Measurements from ENCODE around the genes CENPH, MRPS36 and CCDC125.

DNA sequence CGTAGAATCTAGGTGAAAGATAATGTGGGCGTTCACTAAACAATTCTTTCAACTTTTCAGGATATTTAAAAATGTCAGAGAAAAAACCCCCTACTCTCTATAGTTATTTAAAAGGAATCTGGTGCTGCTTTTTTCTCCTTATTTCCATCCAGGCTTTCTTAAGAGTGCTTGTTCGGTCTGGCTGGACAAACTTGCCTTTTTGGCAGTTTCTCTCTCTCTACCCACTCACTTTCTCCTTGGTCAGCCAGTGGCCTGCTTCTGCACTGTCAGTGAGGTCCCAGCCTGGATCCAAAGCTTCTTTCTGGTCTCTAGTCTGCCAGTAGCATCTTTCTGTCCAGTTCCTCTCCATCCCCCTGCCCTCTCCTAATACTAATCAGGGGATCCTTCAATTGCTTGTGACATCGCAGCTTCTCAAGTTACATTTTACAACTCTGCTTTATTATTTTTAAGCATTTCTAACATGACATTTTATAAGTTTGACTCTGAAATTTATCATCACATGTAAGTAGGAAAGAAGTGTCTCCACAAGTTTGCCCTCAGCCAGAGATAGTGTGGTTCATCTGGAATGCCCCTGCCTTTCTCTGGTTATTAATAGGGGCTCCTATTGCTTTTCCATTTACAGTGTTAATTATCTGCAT lies 50.4 kb downstream of the PIK3R1 start:
- PRO-cap: no peak

GRCh38 chr5:68342766-68343248 lies 127.3 kb downstream of the PIK3R1 start:
- PRO-cap: no peak

DNA sequence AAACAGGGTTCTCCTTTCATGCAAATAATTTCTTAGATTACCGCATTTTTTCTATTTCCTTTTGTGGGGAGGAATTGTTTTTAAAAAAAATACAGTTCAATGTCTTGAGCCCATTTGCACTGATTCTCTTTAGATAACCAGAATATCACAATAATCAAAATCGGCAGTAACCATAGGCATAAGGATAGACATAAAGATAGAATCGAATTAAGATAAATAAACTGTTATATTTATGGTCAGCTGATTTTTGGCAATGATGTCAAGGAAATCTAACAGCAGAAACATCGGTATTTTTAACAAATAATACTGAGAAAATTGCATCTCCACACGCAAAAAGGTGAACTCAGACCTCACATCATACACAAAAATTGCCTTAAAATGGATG lies 325.5 kb downstream of the PIK3R1 start:
- PRO-cap: no peak

DNA sequence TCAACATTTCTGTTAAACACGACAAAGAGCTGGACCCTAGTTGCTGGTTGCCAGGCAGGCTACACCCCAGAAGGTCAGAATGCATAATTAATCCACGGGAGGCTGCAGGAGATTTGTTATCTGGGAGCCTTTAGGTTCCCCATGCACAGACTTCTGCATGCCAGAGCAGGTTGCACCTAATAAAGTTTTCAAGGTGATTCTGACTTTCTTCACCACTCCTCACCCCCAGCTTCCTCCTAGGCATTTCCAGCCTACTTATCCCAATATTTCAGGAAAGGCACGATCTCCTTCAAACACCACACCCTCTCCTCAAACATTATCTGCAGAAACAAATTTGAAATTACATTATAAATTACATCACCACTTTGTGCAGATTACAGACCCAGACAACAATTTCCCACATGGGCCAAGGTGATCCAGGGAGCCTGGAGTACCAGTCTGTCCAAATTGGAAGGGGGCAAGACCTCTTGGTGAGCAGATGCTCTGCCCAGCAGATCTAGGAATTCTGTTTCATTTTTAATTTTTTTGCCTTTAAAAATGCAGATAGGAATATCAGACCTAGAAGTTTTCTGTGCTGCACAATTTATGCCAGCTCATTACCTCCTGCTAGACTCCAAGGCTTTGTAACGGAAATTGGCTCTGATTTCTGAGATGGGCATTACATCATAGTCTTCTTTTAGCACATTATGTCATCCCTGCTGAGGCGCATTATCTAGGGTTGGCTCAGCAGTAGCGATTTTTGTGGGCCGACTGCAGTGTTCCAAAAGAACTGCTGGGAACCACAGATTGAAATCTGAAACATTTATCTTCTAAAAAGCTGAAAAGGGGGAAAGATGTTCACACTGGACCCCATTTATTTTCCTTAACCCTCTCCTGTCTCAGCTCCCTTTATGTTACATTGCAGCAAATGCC lies 363.3 kb upstream of the SLC30A5 start:
- PRO-cap: no peak

GRCh38 chr5:69188700-69189982 lies at the start of gene CENPH:
CENPH (plus strand) TSS chr5:69189583.
- PRO-cap: bidirectional peak, plus-strand start at chr5:69189215, minus-strand start at chr5:69189090; bidirectional peak, plus-strand start at chr5:69189533, minus-strand start at chr5:69189448; bidirectional peak, plus-strand start at chr5:69189836, minus-strand start at chr5:69189803

DNA sequence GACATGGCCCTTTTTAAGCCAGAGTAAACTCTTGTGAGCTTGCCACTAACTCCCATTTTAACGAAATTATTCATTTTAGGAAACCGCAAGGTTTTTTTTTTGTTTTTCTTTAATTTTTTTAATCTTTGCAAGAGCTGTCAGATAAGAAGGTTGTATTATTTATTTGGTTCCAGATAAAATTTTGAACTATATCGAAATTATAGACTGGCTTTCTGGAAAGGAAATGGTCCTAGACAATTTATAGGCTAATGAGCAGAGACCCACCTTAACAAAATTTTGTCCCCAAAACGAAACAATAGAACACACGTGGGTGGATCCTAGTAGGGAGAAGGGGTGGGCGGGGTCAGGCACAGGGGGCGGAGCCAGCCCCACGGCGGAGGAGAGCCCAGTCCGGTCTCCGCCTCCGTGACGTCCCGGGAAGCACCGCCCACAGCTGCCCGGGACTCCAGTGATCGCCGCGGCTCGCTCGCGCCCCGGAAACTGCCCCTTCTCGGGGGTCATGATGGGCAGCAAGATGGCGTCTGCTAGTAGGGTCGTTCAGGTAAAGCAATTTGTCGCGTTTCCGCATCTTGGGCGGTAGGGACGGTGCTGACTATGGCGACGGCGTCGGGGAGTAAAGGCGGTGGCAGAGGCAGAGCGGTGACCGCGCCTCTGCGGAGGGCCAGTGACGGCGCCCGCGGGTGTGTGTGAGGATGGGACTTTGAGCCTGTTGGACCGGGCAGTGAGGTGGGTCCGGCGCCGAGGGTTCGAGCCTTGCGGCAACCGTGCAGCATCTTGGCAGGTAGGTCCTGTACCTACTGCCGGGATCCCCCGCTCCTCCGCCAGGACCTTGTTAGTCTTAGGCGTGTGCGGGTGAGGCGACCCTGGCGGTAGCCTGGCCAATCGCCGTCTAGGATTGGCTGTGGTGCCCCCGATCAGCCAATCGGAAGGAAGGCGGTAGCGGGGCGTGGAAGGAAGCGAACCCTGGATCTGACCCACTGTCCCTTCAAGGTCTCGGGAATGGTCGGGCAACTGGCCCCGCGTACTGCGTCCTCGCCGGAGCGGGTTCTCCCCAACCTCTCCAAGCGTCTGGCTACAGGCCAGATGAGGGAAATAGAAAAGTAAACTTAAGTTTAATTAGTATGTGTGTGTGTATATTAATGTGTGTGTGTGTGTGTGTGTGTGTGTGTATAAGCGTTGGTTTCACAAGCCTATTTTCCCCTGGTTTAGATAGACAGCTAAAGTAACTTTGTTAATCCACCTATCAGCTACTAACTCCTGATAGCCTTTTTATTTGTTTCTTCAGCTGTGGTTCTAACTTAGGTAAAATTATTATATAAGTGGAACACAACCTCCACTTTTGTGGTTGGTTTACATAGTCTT lies at the start of gene MRPS36:
MRPS36 (plus strand) TSS at position 430 of the 1,362 bp plus-strand sequence.
- PRO-cap: bidirectional peak, plus-strand start at position 515 of the sequence, minus-strand start at position 294 of the sequence; bidirectional peak, plus-strand start at position 838 of the sequence, minus-strand start at position 826 of the sequence; bidirectional peak, plus-strand start at position 988 of the sequence, minus-strand start at position 890 of the sequence

GRCh38 chr5:69332488-69333011 lies at the start of gene CCDC125:
CCDC125 (minus strand) TSS chr5:69332801.
- PRO-cap: bidirectional peak, plus-strand start at chr5:69332855, minus-strand start at chr5:69332753

GRCh38 chr5:69333679-69334002 lies 1.0 kb upstream of the CCDC125 start:
- PRO-cap: unidirectional peak, plus-strand start at chr5:69333870

GRCh38 chr5:69370104-69370386 lies 427 bp downstream of the RAD17 start:
- PRO-cap: no peak

GRCh38 chr5:69410372-69410617 lies 4.6 kb upstream of the MARVELD2 start:
- PRO-cap: no peak

GRCh38 chr5:71782851-71783432 lies 63.9 kb downstream of the CARTPT start:
- PRO-cap: no peak

DNA sequence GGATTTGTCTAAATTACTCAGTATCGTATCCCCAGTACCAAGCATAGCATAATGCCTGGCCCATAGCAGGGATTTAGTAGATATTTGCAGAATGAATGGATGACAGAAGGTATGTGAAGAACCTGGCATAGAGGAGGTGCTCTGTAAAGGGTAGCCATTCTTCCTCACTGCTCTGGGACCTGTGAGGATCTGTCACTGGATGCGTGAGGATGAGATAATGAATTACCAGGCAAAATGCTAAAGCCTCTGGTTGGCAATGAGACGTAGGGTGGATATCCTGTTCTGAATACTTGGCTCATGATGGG lies 172.6 kb downstream of the CARTPT start:
- PRO-cap: no peak

DNA sequence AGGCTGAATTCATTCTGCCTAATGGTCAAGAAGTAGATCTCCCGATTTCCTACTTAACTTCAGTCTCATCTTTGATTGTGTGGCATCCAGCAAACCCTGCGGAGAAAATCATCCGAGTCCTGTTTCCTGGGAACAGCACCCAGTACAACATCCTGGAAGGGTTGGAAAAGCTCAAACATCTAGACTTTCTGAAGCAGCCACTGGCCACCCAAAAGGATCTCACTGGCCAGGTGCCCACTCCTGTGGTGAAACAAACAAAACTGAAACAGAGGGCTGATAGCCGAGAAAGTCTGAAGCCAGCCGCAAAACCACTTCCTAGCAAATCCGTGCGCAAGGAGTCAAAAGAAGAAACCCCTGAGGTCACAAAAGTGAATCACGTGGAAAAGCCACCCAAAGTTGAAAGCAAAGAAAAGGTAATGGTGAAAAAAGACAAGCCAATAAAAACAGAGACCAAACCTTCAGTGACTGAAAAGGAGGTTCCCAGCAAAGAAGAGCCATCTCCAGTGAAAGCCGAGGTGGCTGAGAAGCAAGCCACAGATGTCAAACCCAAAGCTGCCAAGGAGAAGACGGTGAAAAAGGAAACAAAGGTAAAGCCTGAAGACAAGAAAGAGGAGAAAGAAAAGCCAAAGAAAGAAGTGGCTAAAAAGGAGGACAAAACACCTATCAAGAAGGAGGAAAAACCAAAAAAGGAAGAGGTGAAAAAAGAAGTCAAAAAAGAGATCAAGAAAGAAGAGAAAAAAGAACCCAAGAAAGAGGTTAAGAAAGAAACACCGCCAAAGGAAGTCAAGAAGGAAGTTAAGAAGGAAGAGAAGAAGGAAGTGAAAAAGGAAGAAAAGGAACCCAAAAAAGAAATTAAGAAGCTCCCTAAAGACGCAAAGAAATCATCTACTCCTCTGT lies 87.7 kb downstream of the MAP1B start:
- PRO-cap: no peak

GRCh38 chr5:72618535-72618836 lies 111.3 kb upstream of the ZNF366 start:
- PRO-cap: no peak

DNA sequence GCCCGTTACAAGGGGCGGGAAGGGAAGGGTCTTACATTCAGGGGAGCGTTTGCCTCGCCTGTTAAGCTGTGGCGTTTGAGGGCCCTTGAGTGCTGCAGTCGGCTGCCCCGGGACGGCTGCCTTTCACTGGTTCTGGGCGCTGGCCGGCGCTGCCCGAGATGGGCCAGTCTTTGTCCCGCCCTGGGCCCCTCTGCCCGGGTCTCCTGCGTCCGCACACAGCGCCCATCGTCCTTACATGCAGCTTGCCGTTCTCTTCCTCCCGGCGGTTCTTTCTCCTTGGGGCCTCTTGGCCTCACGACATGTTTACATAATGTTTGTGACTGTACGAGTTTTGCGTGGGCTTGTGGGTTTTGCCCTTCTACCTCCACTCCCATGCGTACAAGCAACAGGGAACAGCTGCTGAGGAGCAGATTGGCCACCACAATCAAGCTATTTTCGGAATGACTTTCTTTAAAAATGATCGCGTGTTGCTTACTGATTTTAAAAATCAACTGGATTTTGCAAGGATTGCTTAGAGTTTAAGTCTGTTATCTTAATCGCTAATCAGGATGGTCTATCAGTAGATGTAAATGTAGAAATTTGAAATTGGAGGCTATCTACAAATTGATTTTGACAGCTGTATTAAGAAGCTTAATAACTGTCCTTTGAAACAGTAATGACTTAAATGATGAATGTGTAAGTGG lies 695 bp downstream of the TNPO1 start:
- PRO-cap: bidirectional peak, plus-strand start at position 126 of the sequence, minus-strand start at position 128 of the sequence; bidirectional peak, plus-strand start at position 380 of the sequence, minus-strand start at position 278 of the sequence

DNA sequence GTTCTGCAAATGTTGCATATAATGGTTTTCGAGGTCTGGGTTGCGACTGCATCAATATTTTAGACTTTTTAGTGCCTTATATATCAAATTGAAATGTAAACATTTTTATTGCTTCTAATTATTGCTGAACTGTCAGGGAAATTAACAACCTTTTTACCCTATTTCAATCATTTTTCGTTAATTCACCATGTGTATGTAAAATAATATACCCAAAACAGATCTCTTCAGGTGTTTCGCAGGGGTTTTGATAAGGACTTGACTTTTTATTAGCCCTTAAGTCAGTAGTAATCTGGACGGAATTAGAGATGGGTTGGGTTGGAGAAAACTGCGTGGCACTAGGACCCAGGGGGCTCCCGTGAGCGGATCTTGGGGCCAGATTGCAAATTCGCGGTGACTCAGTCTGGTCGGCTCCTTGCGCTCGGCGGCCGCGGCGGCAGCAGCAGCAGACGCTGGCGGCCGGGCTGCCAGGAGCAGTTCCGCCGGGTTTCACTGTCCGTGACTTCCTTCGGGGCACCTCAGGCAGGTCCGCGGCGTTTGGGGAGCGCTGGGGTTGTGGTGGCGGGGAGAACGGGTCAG lies 31.4 kb downstream of the TNPO1 start:
- PRO-cap: unidirectional peak, plus-strand start at position 451 of the sequence

DNA sequence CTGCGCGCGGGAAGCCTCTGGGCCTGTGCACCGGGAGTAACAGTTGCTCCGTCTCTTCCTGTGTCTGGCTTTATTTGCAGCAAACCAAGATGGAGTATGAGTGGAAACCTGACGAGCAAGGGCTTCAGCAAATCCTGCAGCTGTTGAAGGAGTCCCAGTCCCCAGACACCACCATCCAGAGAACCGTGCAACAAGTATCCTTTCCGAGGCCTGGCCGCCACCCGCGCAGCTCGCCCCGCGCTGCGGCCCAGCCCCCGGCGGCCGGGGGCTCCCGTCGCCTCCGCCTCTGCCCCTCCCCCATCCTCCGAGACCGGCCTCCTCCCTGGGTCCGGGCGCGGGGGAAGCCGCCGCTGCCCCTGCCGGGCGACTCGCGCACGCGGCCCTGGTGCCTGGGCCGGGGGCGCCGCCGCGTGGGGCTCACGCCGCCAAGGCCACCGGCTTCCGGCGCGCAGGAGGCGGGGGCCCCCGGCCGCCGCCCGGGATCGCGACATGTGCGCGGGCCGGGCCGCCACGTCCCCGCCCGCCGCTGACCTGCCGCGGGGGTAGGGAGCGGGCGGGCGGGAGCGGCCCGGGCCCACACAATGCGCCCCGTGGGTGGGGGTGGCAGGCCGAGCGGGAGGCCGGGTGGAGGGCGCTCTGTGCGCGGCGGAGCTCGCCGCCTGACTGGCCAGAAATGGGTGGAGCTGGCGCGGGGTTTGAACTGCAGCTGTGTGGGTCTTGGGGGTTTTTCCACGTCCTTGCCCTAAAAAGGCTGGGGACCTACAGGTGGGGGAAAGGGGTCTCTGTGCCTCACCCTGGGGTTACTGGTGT lies 32.0 kb downstream of the TNPO1 start:
- PRO-cap: bidirectional peak, plus-strand start at position 606 of the sequence, minus-strand start at position 443 of the sequence; bidirectional peak, plus-strand start outside the sequence, minus-strand start at position 665 of the sequence

GRCh38 chr5:72956157-72957061 lies 568 bp downstream of the FCHO2 start:
- PRO-cap: bidirectional peak, plus-strand start at chr5:72956477, minus-strand start at chr5:72956402; bidirectional peak, plus-strand start at chr5:72956624, minus-strand start at chr5:72956582; bidirectional peak, plus-strand start at chr5:72956852, minus-strand start at chr5:72956697

GRCh38 chr5:73119089-73120232 lies 914 bp upstream of the TMEM171 start:
- PRO-cap: no peak

DNA sequence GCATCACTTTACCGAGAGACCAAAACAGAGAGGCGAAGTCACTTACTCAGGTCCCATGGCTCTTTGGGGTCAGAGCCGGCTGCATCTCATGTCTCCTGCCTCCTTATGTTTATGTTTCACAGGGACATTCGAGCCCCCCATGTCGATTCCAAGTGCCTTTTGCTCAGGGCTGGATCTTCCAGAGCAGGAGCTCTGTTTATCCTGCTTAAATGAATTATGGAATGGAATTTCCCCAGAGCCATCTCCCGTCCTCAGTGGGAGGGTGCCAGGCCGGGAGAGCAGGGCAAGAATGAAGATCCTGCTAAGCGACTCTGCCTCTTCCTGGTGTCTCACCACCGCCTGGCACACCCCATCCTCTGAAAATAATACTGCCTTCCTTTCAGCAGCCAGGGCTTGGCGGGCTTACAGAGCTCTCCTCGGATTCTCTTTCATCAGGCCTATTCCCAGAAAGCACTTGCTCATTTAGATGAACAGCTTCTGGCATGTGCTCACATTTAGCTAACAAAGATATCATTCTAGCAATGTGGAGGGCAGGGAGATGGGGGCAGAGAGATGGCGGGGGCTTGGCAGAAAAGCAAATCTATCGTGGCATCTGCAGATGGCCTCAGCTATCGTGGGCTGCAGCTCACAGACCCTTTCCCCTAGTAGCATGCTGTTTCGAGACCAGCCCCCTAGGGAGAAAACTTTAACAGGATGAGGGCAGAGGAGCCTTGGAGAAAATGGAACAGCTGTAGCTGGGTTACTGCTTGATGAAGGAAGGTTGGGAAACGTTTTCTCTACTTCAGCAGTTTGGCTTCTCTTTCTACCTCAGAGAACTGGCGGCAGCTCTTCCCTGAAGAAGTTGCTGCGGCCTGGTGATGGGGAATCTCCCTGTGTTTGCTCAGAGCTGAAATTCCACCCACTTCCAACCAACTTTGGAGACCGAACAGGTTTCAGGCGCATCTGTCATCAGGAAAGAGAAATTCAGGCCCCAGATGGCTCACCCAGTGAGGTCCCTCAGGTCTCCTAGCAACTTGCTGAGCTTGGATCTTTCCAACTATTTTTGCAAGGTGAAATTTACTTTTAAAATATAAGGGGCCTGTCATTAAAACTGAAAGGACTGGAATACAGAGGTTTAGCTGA lies 102.0 kb downstream of the TMEM174 start:
- PRO-cap: no peak